Colic lymph node (tissue), 1 donor: ENCODE measurements around the gene PLEKHO2.

DNA sequence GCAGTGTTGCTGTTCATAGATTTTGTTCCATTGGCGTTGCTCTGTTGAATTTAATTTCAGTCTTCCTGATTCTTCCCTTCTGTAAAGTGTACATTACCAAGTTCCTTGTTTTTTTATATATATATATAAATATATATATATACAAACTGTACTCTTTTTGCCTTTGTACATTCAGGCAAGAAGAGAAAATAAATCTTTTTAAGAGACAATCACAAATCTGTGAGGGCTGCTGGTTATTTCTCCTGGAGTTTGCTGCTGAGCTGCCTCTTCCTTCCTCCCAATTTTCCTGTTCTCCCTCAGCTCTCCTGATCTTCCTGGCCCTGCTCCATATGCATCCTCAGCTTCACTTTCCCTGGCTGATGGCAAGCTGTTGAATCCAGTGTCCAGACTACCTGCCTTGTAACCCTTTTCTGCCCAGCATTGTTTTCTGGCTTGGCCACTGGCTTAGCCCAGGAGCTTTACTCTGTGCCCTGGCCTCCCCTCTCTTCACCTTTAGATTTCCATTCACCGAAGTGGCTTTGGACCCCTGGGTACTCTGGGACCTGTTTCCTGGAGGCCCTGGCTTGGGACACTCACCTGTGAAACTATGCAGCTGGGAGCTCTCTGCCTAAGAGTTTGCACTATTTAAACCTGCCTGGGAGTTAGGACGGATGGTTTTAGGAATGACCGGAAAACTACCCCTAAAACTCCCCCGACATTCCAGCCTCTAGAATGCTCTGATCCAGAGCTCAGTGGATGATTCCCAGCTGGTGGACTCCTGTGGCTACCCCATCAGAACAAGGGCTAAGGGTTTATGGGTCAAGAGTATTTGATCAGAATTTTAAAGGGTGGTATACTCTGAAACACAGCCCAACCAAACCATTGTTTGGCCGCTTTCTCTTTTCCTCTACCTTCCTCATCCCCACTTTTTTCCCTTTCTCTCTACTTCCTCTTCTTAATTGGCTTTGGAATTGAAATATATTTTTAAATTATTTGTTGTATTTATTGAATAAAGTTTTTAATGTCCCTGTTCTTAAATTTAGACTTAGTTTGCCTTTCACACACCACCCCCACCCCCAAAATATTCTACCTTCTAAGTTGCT, 90.0 kb downstream of the RBPMS2 start:
- PRO-cap: no peak

DNA sequence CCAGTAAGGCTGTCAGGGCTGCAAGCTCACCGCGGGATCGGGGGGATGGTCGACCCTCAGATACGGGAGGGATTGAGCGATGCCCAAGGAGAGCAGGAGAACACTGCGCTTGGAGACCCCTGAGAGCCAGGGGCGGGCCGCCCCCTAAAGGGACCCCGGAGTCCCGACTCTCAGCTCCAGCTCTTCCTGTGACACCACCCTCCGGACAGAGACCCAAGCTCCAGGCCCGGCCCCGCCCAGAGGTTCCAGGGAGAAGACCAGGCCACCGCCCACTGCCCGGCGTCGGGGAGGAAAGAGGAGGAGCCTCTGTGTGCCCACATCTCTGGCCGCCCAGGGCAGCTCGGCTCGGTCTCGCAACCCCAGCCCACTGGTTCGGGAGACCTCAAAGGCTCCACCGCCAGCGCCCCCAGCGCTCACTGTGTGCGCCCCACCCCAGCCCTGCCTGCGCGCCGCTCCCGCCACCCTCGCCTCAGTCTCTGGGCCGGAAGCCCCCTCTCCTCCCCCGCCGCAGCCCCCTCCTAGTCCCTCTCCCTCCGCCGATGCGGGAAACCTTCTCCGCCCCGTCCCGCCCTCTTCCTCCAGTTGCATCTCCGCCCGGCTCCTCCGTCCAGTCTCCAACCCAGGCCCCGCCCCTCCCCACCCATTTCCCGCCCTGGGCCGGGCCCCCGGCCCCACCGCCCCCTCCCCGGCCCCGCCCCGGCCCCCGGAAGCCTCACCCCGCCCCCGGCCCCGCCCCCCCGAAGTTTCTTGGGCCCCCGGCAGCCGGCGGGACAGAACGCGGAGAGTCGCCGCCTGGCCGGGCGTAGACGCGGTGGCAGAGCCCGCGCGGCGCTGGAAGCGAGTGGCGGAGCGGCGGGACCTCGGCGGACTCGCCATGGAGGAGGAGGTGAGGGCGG, at the start of gene PLEKHO2:
PLEKHO2 (plus strand) TSS at position 773 of the 896 bp plus-strand sequence.
- PRO-cap: bidirectional peak, plus-strand start at position 319 of the sequence, minus-strand start at position 188 of the sequence; bidirectional peak, plus-strand start at position 773 of the sequence, minus-strand start at position 471 of the sequence

DNA sequence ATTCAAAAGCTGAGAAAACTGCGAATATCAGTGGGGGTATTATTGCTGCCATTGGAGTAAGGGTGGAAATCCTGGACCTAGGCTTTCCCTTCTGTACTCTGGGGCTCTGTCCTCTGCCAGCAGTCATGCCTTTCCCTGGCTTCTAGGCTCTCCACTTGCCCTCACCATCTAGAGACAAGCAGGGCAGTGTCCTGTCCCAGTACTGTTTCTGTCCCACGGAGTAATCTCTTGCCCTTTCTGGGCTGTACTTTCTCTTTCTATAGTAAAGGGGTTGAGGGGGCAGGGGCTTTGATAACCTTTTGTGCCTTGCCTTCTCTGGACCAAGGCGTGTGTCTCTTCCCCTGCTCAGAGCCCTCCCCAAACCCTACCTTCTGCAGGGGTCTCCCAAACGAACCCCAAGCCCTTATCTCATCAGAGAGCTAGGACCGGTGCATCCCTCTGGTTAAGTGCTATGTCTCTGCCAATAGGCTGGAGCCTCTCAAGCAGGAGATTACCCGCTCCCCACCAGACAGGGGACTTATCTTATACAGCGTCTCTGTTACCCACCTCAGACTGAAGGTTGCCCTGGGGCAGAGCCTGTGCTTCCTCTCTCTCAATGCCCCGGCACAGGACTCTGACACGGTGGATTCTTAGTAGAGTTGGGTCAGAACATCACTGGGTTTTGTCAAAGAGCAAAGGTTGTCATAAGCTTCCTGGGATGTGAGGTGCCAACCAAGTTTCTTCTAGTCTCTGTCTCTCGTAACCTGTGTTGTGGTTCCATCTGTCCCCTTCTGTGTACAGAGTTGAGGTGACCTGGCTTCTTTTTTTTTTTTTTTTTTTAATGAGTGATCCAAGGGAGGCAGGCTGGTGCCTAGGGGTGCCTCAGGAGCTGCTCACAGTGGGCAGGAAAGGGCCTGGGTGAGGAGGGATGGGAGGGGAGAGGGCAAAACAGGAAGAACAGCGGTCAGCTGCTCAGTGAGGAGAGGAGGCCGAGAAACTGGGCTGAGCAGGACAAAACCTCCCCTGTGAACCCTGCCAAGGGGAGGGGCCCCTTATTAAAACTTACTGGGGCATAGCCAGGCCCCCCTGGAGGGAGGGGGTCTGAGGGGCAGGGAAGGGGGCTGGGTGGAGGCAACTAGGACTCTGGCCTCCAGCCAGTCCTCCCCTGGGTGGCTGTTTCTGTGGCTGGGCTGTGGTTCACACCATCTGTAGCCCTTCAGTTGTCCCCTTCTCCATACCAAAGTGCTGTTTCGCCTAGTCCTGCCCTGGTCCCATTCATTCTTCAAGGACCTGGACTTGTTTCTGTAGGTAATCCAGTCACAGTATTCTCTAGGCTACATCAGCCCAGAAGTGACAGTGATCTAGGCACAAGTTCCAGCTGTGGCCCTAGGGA, 3.2 kb downstream of the PLEKHO2 start:
- PRO-cap: unidirectional peak, plus-strand start at position 559 of the sequence; unidirectional peak, minus-strand start at position 978 of the sequence

- PRO-cap: no peak
Measured at GRCh38 chr15:64897018-64898130, 14.3 kb upstream of the ANKDD1A start.

DNA sequence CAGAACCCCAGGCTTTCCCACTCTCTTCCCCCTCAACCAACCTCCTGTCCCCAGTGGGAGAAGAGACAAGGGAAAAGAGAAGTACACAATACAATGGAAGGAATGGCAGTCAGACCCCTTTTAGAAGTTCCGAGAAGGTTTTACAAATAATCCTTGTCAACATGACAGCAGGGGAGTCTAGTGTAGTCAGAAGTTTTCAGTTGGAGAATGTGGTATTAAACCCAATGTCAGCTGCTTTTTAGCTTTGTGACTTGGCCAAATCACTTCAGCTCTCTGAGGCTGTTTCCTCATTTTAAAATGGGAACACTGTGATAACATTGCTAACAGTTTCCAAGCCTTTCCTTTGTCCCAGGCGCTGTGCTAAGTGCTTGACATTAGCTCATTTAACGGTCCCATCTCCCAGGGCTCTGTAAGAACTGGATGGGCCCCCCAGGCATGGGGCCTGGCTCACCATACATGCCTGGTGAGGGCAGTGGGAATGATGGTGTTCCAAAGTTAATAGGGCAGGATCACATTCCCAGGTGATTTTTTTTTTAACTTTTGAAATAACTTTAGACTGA, 7.9 kb downstream of the RASL12 start:
- PRO-cap: no peak

GRCh38 chr15:65085232-65085929, 8.8 kb downstream of the KBTBD13 start:
- PRO-cap: no peak

- PRO-cap: no peak
Measured at GRCh38 chr15:65128896-65129401, 4.7 kb downstream of the PDCD7 start.

- PRO-cap: no peak
Measured at GRCh38 chr15:65196532-65197116, 11.5 kb upstream of the CLPX start.

GRCh38 chr15:65294933-65295396, 8.3 kb upstream of the PARP16 start:
- PRO-cap: no peak

DNA sequence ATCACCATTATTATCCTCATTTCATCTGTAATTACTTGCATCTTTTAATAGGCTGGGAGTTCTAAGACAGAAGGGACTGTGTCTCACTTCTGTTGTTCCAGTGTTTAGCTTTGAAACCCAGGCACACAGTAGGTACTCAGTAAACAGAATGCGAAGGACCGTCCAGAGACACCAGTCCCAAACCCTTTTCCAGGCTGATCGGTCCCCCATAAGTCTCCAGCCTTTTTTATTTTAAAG, 303 bp upstream of the HACD3 start:
- PRO-cap: no peak

- PRO-cap: no peak
Measured at GRCh38 chr15:65540241-65540877, 10.1 kb downstream of the HACD3 start.

GRCh38 chr15:65819539-65820217, 27.6 kb upstream of the DENND4A start:
- PRO-cap: no peak

GRCh38 chr15:66163514-66164051, 90.0 kb downstream of the MEGF11 start:
- PRO-cap: no peak

DNA sequence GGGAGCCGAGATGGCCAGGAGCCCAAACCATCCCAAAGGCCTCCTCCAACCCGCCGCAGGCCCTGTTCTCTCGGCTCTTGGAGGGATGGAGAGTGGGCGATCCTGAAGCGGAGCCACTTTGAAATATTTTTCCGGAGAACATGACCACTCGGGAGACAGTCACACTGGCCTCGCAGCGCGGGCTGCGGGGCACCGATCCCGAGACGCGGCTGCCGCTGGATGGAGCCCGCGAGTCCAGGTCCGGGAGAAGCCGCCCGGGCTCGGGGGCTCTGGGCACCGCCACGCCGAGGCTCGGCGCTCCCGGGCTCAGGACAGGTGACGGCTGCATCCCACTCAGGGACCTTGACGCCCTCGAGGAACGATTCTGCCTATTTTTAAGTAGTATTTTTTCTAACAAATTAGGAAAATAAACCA, 1.2 kb downstream of the MEGF11 start:
- PRO-cap: no peak

- PRO-cap: no peak
Measured at GRCh38 chr15:66252990-66253550, 480 bp downstream of the MEGF11 start.

- PRO-cap: no peak
Measured at GRCh38 chr15:66292434-66292884, 909 bp upstream of the DIS3L start.

GRCh38 chr15:66387711-66387791, 839 bp downstream of the MAP2K1 start:
- PRO-cap: no peak

- PRO-cap: no peak
Measured at GRCh38 chr15:66459748-66460999, 37.4 kb downstream of the SNAPC5 start.

DNA sequence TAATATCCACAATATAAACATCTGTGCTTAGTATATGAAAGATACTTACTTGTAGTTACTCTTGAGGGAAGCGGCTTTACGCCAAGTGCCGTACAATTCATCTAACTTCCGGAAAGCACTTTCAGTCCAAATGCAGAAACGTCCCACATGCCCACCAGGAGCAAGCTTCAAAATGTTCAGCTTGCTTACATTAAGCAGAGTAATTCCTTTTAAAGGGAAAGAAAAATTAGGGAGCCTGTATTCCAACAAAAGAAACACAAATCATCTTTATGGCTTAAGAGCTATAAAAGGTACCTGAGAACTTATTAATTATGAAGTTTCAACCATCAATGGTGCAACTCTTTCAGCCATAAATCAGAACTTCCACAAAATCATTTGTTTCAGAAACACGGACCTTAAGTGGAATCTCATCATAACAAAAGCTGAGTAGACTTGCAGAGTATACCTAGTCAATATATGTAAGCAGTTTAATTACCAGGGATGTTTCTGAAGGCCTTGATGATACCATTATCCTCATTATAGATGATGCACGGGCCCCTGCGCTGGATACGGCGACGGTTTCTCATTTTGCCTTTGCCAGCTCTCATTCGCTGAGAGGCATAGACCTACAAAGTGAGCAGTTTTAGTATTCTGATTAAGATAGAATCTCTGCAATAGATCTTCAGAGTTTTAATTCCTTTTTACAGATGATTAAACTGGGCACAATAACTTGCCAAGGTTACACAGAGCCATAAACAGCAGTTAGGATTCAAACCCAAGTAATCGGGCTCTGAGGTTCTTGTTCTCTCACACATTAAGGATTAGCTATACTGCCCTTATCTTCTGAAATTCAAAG, 3.5 kb downstream of the RPL4 start:
- PRO-cap: no peak

GRCh38 chr15:66580572-66581274, 14.9 kb upstream of the LCTL start:
- PRO-cap: no peak